Transverse colon (tissue), 4 donors: ENCODE measurements around the genes MT3, MT2A and NLRC5.

DNA sequence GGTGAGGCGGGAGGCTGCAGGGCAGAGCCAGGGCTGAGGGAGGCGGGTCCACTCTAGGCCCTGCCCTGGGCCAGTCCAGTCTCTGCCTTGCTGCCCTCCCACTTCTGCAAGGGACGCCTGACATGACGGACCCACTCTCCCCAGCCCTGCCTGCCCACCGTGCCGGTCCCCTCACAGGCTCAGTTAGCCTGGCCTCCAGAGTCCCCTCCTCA is 160.6 kb downstream of the IRX5 start:
- PRO-cap = no peak
- RAMPAGE, long total RNA, 4 experiments = no peak in any of the 4 experiments

GRCh38 chr16:55477152-55477839 is 1.7 kb upstream of the MMP2 start:
- PRO-cap = no peak
- RAMPAGE, long total RNA, 4 experiments = no peak in any of the 4 experiments

- PRO-cap = no peak
- RAMPAGE, long total RNA, 4 experiments = no peak in any of the 4 experiments
These were observed 13.9 kb upstream of the LPCAT2 start for GRCh38 chr16:55494821-55495589.

GRCh38 chr16:56193957-56194725 is 2.9 kb downstream of the GNAO1 start:
- PRO-cap = no peak
- RAMPAGE, long total RNA, 4 experiments = no peak in any of the 4 experiments

GRCh38 chr16:56389003-56389462 is 36.3 kb downstream of the AMFR start:
- PRO-cap = no peak
- RAMPAGE, long total RNA, 4 experiments = start-site peak on the minus strand in 1 of 4 experiments, at chr16:56389198-56389401 at its widest, 18 reads per replicate

- PRO-cap = no peak
- RAMPAGE, long total RNA, 4 experiments = no peak in any of the 4 experiments
These were observed 17.7 kb upstream of the MT4 start for GRCh38 chr16:56546813-56547969.

- PRO-cap = bidirectional peak, plus-strand start at chr16:56589528, minus-strand start at chr16:56589423
- RAMPAGE, long total RNA, 4 experiments = no peak in any of the 4 experiments
These were observed at the start of gene MT3 for GRCh38 chr16:56588920-56589843. Gene MT3, plus strand, starts transcription at chr16:56589528.

GRCh38 chr16:56607769-56609030 is at the start of gene MT2A:
Gene MT2A, plus strand, starts transcription at chr16:56608584.
- PRO-cap = bidirectional peak, plus-strand start at chr16:56608587, minus-strand start at chr16:56608480
- RAMPAGE, long total RNA, 4 experiments = start-site peak on the plus strand in 4 of 4 experiments, at chr16:56608581-56608658 at its widest, 78 to 3,019 reads per replicate

- PRO-cap = bidirectional peak, plus-strand start at chr16:56609815, minus-strand start at chr16:56609653
- RAMPAGE, long total RNA, 4 experiments = no peak in any of the 4 experiments
These were observed 1.3 kb downstream of the MT2A start for GRCh38 chr16:56609748-56610042.

GRCh38 chr16:56626639-56627086 is 1.1 kb downstream of the MT1E start:
- PRO-cap = no peak
- RAMPAGE, long total RNA, 4 experiments = no peak in any of the 4 experiments

DNA sequence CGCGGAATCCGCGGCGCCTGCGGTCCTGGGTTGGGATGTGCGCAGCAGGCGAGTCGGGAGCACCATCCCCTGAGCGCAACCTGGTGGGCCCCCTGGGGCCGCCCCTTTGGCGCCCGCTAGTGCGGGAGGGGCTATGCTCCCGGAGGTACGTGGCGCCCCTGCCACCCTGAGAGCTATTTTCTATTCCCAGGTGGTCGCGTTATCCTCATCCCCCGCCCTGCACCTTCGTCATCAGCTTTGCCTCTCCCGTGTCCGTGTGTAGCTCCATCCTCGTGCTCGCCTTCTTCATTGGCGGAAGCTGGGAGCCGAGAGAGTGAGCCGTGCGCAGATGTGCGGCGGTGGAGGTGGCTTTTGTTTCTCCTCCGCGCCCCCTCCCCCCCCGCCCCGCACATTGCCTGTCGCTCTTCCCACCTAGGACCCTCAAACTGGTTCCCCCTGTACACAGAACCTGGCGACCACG is 4.9 kb downstream of the MT1G start:
- PRO-cap = unidirectional peak, minus-strand start at position 287 of the sequence
- RAMPAGE, long total RNA, 4 experiments = no peak in any of the 4 experiments

DNA sequence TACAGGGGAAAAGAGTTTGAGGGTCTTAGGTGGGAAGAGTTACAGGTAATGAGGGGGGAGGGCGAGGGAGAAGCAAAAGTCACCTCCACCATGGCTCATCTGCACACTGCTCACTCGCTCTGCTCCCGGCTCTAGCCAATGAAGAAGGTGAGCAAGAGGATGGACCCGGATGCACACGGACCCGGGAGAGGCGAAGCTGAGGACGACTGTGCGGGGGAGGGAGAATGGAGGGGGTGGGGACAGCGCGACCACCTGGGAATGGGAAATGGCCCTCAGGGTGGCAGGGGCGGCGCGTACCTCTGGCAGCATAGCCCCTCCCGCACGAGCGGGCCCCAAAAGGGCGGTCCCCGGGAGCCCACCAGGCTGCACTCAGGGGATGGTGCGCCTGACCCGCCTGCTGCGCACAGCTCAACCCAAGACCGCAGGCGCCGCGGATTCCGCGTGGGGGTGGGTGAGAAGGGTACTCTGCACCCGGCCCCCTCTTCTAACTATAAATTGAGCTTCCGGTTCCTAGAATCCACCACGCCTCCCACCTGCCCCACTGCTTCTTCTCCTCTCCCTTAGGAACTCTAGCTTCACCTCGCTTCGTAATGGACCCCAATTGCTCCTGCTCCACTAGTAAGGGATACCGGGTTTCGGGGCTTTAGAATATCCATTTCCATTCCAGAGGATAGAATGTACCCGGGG is 6.1 kb downstream of the MT1H start:
- PRO-cap = no peak
- RAMPAGE, long total RNA, 4 experiments = no peak in any of the 4 experiments

DNA sequence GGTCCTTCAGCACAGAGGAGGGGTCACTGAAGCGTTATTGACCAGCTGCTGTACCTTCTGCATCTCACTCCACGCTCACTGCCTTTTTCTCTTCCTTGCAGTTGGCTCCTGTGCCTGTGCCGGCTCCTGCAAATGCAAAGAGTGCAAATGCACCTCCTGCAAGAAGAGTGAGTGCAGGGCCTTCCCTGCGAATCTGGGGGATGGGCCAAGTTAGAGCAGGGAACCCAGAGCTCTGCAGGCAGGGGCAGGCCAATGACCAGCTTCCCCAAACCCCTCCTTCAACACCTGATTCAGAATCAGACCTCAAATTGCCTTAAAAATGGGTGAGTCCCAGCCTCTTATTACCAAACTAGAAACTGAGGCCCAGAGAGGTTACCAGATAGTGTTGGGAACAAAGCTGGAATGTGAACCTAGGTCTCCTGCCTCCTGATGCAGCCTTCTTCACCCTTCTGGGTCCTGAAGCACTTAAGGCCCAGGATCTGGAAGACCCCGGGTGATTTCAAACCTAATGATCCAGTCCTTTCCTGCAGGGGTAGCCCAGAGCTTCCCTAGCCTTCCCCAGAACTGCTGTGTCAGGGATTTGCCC is 887 bp downstream of the MT1X start:
- PRO-cap = no peak
- RAMPAGE, long total RNA, 4 experiments = no peak in any of the 4 experiments

DNA sequence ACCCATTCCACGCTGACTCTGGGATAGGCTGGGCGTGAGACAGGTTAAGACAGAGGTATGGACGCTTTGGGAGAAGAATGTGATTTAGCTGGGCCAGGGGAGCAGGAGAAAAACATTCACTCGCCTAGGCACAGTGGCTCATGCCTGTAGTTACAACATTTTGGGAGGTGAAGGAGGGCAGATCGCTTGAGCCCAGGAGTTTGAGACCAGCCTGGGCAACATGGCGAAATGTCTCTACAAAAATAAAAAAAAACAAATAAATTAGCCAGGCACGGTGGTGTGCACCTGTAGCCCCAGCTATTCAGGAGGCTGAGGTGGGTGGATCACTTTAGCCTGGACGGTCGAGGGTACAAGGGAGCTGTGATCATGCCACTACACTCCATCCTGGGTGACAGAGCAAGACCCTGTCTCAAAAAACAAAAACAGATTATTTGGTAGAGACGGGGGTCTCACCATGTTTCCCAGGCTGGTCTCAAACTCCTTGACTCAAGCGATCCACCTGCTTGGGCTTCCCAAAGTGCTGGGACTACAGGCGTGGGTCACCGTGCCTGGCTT is 4.1 kb downstream of the MT1X start:
- PRO-cap = no peak
- RAMPAGE, long total RNA, 4 experiments = no peak in any of the 4 experiments

GRCh38 chr16:56937996-56938195 is 6.0 kb downstream of the HERPUD1 start:
- PRO-cap = unidirectional peak, plus-strand start at chr16:56938099
- RAMPAGE, long total RNA, 4 experiments = no peak in any of the 4 experiments

DNA sequence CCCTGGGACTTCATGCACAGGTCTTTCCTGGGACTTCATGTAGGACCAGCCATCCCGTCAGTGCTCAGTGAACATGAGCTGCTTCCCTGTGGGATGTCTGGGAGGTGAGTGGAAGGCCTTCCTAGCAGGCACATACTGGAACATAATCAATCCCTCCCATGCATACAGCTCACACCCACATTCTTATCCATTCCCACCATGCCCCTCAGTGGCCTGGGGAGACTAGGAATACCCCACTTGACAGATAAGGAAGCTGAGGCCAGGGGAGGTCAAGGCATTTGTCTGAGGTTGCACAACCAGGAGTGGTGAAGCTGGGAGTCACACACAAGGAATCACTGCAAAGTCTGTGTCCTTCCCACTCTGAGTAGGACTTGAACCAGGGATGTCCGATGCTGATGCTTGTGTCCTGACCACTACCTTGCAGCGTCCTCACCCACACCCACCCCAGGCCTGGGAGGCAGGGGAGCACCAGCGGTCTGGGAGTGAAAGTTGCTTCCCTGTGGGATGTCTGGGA is 1.1 kb upstream of the NLRC5 start:
- PRO-cap = no peak
- RAMPAGE, long total RNA, 4 experiments = no peak in any of the 4 experiments

DNA sequence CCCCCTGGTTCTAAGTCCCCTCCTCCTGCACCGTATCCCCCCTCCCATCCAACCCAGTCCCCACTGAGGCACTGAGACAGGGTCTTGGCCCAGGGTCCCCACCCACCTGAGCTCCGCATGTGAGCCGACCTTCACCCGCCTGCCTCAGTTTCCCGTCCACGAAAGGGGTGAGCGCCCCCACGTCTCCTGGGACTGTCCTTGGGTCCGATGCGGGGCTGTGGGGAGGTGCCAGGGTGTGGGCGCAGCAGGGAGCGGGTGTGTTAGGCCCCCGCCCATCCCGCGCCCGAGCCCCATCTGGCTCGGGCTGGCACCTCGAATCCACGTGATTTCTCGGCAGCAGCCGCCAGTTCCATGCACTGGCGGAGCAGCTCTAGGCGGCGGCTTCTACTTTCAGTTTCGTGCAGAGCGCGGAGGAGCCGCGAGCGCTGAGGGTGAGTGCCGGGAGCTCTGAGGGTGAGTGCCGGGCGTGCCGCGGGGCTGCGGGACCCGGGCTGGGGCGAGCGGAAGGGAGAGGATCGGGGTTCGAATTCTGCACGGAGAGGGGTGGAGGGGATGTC is at the start of gene NLRC5:
Gene NLRC5, plus strand, starts transcription at position 393 of the 557 bp plus-strand sequence.
- PRO-cap = bidirectional peak, plus-strand start at position 323 of the sequence, minus-strand start at position 296 of the sequence; bidirectional peak, plus-strand start at position 403 of the sequence, minus-strand start at position 459 of the sequence
- RAMPAGE, long total RNA, 4 experiments = start-site peak on the plus strand in 3 of 4 experiments, centred at positions 380 to 415 of the sequence, 42 to 212 reads per replicate; start-site peak on the minus strand in 1 of 4 experiments, centred at position 233 of the sequence, 5 reads per replicate

DNA sequence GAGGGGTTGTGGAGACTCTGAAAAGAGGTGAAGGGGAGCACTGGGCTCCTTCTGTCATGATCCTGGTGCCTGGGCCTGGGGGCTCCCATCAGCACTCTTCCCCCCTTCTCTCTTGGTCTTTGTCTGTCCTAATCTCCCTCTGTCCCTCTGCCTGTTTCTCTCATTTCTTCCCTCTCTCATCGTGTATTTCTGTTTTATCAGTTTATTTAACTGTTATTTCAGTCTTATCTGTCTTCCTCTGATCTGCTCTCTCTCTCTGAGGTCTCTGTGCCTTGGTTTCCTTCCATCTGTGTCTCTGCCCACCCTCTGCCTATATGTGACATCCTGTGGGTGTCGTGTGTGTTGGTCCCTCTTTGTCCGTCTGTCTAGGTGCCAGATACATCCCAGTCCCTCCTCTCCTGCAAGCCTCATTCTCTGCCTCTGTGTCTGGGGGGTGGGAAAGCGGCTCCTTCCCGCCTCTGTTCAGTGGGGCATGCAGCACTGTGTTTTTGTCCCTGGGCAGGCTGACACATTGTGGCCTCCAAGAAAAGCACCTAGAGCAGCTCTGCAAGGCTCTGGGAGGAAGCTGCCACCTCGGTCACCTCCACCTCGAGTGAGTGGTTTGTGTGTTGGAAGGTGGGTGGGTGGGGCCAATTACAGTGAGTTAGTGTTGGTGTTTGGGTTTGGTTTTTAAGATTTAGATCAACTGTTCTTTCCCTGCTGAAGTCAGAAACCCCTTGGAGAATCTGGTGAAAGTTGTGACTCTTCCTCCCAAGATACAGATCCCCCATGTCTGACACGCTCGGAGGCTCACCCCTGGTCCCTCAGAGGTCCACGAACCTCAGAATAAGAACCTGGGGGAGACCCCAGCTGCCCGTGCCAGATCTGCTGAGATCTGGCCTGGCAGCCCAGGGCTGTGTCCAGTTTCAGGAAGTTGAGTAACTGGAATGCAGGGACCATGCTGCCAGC is 51.1 kb upstream of the CPNE2 start:
- PRO-cap = no peak
- RAMPAGE, long total RNA, 4 experiments = no peak in any of the 4 experiments

DNA sequence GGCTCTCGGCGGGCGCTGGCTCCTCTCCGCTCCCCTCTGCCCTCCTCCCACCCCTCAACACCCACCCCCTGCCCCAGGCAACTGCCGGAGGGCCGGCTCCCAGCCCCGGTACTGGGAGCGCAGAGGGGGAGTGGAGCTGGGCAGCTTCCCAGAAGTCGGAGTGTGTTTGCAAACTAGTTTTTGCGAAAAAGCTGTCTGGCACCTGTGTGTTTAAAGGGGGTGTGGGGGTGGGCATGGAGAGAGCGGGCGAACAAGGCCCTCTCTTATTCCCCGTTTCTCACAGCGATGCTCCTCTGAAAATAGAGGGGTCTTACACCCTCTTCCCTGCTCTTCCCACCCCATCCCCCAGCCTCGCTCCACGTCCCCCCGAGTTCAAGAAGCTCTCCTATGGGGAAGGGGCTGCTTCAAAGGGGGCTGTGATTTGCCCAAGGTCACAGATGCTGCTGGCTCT is 812 bp downstream of the CPNE2 start:
- PRO-cap = unidirectional peak, minus-strand start at position 162 of the sequence
- RAMPAGE, long total RNA, 4 experiments = no peak in any of the 4 experiments

GRCh38 chr16:57137940-57138382 is 45.6 kb downstream of the CPNE2 start:
- PRO-cap = no peak
- RAMPAGE, long total RNA, 4 experiments = start-site peak on the plus strand in 2 of 4 experiments, at chr16:57137786-57138417 at its widest, 5 to 12 reads per replicate